H7 (cell line): ENCODE data around the genes NRM, DDR1 and MUC22.

DNA sequence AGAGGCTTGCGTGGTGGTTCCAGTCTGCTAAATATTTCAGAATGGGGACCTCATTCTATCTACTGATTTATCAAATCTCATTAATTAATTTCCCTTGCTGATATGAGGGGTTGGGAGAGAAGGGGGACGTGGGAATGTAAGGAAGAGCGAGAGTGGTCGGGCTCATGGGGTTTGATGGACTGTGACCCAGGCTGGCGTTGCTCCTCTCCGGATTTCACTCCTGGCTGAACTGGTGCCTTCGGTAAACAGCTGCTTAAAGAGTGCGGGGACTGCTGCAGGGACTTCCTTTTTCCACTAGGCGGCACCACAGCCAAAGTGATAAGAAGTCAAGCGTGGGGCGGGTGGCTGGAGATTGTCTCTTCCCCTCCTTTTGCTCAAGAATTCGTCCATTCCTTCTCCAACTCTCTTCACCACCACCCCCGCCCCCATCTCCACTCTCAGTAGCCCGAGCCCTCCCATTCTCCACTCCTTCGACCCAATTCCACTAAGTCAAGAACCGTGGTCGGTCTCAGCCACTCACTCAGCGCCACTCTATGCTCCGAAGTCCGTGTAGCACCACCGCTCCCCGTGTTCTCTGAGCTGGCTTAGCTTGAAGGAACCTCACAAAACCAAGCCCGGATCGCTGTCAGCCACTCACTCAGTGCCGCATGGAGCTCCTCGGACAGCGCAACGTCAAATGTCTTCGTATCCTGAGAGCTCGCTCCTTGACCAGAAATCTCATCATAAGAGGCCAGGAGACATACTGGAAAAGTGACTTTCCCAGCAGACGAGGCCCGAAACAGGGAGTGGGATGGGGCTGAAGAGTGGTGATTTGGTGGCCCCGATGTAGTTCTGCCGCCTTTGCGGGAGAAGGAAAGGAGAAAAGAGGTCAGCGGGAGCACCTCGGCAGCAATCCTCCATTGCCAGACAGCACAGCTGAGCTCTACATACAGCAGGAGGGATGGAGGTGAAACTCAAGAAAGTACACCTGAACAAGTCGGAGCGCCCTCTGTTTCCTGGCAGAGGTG is 9.6 kb downstream of the TRIM31 start:
- RAMPAGE, long total RNA: no peak

DNA sequence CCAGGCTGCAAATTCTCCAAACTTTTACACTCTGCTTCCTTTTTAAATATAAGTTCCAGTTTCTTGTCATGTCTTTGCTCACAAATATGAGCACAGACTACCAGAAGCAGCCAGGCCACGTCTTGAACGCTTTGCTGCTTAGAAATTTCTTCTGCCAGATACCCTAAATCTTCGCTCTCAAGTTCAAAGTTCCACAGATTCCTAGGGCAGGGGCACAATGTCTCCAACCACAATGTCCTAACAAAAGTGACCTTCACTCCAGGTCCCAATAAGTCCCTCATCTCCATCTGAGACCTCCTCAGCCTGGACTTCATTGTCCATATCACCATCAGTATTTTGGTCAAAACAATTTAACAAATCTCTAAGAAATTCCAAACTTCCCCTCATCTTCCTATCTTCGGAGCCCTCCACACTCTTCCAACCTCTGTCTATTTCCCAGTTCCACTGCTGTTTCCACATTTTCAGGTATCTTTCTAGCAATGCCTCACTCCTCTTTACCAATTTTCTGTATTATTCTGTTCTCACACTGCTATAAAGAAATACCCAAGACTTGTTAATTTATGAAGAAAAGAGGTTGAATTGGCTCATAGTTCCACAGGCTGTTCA is 42.2 kb upstream of the TRIM39 start:
- RAMPAGE, long total RNA: no peak

- RAMPAGE, long total RNA: no peak
These were observed 4.3 kb upstream of the TRIM39 start for GRCh38 chr6:30322225-30323120.

GRCh38 chr6:30521070-30521658 is 31.9 kb downstream of the HLA-E start:
- RAMPAGE, long total RNA: no peak

DNA sequence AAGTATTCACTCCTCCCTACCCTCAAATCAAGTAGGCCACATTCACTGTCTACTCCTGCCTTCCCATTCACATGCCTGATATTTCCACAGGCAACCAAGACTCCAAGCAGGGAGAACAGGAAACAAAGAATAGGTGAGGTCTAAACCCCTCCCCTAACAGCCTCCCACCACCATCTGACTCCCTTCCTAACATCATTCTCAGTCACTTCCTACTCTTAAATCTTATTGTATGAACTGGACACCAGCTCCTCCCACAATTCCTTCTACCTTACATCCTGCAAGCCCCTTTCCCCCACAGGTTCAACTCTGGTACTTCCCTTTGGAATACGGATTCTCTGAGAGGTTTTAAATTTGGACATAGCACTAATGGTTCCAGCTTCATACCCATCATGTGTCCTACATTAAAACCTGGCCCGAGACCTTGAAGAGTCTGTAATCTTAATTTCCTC is 932 bp upstream of the C6orf136 start:
- RAMPAGE, long total RNA: no peak

- RAMPAGE, long total RNA: no peak
These were observed 3.9 kb downstream of the PPP1R18 start for GRCh38 chr6:30682132-30683301.

DNA sequence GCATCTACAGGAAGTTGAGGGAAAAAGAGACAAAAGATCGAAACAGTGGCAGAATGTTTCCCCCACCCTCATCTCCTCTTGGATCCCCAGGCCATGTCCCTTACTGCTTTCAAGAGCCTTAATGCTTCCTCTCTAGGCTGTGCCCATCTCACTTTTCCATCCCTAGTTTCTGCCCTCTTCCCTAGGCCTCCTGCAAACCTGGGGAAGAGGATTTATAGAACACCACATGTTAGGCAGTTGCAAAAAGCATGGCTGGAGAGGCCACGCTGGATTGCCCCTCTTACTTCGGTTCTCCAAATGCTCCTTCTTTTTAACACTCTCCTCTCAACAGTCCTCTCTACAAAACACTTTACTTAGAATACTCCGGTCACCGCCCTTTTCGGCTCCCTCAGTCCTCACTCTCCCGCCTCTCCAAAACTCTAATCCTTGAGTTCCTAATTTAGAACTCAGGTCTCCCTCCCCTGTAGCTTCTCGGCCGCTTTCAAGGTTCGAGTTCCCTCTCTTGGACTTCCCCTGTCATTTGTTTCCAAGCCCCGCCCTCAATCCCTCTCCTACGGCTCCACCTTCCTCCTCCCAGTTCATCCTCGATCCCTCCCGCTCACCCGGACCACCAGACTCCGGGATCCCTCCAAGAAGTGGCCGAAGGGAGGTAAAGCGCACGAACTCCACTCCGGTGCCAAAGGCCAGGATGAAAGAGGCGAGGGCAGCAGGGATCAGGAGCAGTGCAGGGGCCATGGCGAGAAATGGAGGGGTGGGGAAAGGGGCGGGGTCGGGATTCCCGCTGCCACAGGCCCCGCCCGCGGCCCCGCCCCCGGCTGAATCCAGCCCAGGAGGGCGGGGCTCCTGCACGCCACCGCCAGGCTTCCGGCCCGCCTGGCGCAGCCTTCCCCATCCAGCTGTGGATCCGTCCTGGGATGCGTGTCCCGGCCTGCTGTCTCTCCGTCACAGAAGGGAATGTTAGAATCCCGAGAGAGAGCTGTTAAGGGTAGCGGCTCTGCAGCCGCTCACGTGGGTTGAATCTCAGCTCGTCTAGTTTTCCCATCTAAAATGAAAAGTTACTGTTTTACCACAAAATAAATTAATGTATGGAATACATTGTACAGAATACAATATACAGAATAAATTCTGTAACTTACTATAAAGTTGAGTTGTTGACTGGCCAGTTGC is at the start of gene NRM:
NRM (minus strand) TSS at position 745 of the 1,167 bp plus-strand sequence.
- RAMPAGE, long total RNA: start-site peak on the minus strand centred at position 728 of the sequence, 76 bp wide, 51 reads

GRCh38 chr6:30707339-30707538 is 9.8 kb downstream of the MDC1 start:
- RAMPAGE, long total RNA: no peak

DNA sequence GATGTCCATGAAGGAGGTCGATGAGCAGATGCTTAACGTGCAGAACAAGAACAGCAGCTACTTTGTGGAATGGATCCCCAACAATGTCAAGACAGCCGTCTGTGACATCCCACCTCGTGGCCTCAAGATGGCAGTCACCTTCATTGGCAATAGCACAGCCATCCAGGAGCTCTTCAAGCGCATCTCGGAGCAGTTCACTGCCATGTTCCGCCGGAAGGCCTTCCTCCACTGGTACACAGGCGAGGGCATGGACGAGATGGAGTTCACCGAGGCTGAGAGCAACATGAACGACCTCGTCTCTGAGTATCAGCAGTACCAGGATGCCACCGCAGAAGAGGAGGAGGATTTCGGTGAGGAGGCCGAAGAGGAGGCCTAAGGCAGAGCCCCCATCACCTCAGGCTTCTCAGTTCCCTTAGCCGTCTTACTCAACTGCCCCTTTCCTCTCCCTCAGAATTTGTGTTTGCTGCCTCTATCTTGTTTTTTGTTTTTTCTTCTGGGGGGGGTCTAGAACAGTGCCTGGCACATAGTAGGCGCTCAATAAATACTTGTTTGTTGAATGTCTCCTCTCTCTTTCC is 4.0 kb downstream of the TUBB start:
- RAMPAGE, long total RNA: no peak

GRCh38 chr6:30757272-30758096 is 13.1 kb upstream of the IER3 start:
- RAMPAGE, long total RNA: no peak

- RAMPAGE, long total RNA: no peak
These were observed 19.8 kb upstream of the IER3 start for GRCh38 chr6:30764051-30764701.

DNA sequence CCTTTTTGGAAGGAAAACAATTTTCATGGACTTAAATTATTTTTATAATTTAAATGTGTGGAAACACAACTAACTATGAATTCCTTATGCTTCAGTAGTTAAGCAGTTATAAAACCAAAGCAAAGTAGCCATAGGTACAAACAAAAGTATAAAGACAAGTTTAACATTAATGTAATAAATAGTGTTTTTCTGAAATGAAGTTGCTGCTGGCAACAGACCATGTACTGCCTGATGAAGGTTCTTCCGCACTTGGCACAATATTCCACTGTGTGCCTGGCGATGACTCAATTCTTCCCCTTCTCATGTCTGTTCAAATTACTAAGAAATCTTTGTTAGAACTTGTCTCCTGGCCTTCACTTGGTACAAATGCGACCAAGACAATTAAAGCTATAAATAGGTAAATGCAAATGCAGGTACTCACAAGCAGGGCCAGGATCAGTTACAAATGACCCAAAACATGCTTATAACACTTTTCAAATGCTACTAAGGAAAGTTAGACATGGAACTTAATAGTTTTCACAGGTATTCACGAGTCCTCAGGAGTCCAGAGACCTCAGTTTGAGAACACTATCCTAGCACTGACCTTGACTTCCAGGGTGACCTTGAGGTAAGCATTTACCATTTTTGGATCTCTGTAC is 8.2 kb upstream of the DDR1 start:
- RAMPAGE, long total RNA: no peak

- RAMPAGE, long total RNA: no peak
These were observed at the start of gene DDR1 for GRCh38 chr6:30883655-30884743. TSS of gene DDR1 (plus strand) at chr6:30884519.

DNA sequence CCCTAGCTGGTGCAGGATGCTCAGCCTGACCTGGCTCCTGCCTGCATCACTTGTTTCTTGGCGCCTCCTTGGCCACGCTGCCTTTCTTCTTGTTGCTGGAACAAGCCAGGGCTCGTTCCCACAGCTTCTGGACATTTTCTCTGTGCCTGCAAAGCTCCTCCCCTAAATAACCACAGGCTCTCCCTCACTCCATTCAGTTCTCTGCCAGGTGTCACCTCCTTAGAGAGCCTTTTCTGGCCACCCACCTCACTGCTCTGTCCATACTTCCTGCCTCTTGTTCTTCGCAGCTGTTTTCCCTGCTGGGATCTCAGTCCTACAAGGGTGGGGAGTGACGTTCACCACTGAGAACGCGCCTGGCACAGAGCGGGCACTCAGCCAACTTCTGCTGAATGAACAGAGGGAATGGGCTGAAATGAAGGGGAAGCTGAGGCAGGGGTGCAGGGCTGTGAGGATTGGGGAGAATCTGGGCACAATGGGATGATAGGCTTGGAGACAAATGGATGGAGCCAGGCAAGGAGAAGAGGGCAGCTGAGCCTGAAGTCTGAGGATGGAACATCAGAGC is 6.0 kb downstream of the DDR1 start:
- RAMPAGE, long total RNA: no peak

DNA sequence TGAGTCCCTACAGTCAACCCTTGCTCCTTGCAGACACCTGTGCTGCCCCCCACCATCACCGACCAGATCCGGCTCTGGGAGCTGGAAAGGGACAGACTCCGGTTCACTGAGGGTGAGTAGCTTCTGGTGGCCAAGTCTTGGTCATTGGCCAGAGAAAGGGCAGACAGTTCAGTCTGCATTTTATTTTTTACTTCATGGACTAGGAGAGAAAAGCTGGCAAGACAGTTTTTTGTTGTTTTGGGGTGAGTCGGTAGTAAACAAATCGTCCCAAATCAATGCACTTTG is 820 bp upstream of the VARS2 start:
- RAMPAGE, long total RNA: no peak

- RAMPAGE, long total RNA: no peak
These were observed at the start of gene MUC22 for GRCh38 chr6:31010314-31010628. TSS of gene MUC22 (plus strand) at chr6:31010474.

- RAMPAGE, long total RNA: no peak
These were observed 43.8 kb downstream of the MUC22 start for GRCh38 chr6:31053914-31054562.

GRCh38 chr6:31156512-31157436 is 828 bp downstream of the CCHCR1 start:
- RAMPAGE, long total RNA: no peak

DNA sequence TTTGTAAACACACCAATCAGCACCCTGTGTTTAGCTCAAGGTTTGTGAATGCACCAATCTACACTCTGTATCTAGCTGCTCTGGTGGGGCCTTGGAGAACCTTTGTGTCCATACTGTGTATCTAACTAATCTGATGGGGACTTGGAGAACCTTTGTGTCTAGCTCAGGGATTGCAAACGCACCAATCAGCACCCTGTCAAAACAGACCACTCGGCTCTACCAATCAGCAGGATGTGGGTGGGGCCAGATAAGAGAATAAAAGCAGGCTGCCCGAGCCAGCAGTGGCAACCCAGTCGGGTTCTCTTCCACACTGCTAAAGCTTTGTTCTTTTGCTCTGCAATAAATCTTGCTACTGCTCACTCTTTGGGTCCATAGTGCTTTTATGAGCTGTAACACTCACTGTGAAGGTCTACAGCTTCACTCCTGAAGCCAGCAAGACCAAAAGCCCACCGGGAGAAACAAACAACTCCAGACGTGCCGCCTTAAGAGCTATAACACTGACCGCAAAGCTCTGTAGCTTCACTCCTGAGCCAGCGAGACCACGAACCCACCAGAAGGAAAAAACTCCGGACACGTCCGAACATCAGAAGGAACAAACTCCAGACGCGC is 25.8 kb upstream of the POU5F1 start:
- RAMPAGE, long total RNA: no peak

DNA sequence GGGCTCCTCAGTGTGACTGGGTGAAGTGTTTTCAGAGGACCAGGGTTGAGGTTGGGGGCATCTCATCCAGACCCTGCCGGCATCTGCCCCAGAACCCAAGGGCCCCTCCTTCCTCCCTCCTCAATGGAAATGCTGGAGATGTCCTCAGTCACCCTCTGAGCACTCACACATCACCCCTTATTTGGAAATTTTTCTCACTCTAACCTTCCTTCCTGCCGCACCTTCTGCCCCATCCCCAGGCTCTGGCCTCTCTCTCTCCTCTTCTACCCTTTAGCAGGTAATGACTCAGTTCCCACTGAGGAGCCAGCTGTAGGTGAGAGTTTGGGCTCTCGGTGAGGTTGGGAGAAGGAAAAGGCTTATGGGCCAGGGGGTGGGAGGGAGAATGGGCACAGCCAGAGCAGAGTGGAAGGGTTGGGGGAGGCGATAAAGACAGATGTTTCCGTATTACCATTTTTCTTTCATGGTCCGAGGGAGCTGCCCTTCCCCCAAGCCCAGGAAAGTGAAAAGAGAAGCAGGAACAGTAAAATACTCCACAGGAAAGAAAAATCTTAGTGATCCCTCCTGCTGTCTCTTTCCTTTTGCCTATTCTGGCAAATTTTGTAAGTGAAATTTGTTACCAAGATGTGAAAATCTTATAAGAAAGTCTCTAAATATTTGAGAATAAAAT is 32.3 kb upstream of the POU5F1 start:
- RAMPAGE, long total RNA: no peak